Metanephros (tissue), 2 donors: ENCODE measurements around the genes OR14L1P, OR2T2 and ZNF672.

DNA sequence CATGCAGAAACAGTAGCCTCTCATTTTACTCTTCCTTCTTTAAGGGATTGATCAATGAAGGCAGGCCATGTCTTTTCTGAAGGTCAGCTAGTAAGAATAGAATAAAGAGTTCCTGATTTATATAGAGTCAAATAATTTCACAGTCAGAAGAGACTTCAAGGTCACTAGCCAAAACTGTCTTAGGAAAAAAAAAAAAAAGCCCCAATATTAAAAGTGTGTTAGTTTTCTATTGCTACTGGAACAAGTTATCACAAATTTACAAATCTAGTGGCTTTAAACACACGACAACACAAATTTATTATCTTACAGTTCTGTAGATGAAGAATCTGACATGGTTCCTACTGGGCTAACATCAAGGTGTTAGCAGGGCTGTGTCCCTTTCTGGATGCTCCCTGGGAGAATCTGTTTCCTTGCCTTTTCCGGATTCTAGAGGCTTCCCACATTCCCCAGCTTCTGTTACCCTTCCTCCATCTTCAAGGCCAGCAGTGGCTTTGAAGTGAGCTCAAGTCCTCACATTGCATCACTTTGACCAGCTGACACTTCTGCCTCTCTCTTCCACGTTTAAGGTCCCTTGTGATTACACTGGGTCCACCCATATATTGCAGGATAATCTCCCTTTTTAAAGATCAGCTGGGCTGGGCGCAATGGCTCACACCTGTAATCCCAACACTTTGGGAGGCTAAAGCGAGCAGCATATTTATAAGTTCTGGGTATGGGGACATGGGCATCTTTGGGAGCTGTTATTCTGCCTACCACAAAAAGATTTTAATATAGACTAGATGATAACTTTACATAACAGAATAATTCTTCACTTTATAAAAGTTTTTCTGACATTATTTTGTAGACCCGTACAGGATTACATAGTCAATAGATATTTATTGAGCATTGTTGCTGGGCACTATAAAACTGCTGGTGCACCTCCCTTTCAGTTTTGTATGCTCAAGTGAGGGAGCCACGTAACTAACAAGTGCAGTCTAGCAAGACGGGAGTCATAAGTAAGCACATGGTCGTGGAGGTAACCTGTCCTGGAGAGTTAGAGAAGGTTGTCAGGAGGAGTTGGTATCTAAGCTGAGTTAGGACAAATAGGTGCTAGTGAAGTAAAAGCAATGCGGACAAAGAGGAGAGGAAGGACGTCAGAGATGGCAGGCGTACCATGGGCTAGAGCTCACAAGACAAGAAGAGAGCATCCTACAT is 33.1 kb downstream of the CNST start:
- RAMPAGE, long total RNA, result no peak

DNA sequence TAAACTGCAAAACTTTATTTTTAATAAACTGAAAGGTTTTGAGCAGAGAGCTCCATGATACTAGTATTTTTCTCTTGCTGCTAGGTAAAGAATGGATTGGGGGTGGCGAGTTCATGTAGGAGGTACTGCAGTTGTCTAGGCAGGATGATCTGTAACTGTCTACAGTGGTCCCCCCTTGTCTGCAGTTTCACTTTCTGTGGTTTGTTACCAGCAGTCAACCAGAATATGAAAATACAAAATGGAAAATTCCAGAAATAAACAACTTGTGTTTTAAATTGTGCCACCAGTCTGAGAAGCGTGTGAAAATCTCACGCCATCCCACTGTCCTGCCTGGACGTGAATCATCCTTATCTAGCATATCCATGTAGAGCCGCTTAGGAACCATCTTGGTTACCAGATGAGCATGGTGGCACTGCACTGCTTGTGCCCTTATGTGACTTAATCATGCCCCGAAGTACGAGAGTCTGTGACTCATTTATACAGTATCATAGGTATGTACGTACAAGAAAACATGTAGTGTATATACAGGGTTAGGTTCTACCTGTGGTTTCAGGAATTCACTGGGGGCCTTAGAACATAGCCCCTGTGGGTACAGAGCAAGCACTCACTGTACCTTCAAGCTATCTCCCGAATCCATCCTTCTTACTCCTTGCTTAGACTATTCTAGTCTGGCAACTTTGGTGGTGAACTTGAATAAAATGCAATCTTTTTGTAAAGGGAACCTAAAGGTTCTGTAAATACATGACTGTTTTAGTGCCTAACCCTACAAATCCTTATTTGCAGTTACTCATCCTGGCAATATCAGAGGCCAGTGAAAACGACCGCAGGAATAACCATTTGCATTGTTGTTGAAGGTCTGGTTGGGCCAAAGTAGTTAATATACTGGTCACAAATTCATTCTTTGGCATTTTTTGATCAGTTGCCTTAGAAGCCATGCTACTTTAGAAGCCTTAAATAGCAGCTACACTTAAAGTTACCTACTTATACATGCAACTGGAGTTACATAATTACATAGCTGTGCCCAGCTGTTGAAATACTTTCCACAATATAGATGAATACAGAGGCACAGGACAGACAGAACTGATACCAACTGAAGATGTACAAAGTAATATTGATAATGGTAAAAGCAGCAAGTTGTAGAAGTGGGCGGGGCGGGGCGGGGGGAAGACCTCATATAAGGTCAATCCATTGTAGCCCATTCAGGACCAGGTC is 93.9 kb downstream of the AHCTF1 start:
- RAMPAGE, long total RNA, result no peak

GRCh38 chr1:246884899-246885872 is 46.6 kb downstream of the AHCTF1 start:
- RAMPAGE, long total RNA, result no peak

- RAMPAGE, long total RNA, result no peak
Observed at GRCh38 chr1:246886540-246887538, 44.9 kb downstream of the AHCTF1 start.

DNA sequence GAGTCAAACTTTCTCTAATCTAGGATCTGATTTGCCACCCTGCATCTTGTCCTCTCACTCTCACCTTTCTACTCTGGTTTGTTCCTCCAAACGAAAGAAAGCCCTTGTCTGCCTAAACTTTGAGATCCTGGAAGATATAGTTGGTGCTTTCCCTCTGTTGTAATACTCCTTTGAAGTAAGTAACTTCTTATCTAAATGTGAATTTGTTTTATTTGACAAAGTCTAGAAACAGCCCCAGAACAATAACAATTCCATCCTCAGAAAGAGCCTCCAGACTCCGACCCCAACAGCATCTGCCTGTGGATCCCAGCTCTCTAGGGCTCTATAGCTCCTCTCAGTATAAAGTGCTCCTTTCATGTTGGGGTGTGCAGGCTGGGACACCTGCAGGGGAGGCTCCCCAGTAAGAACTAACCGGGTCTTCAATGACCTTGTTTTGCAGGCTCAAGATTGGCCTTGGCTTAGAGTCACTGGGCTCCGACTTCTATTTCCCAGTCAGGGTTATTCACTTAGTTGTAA is 36.1 kb upstream of the ZNF124 start:
- RAMPAGE, long total RNA, result no peak

GRCh38 chr1:247228095-247228330 is 56.2 kb upstream of the ZNF124 start:
- RAMPAGE, long total RNA, result no peak

- RAMPAGE, long total RNA, result no peak
Observed at GRCh38 chr1:247616859-247617384, at the start of gene OR14L1P. Gene OR14L1P (plus strand): TSS chr1:247617143.

DNA sequence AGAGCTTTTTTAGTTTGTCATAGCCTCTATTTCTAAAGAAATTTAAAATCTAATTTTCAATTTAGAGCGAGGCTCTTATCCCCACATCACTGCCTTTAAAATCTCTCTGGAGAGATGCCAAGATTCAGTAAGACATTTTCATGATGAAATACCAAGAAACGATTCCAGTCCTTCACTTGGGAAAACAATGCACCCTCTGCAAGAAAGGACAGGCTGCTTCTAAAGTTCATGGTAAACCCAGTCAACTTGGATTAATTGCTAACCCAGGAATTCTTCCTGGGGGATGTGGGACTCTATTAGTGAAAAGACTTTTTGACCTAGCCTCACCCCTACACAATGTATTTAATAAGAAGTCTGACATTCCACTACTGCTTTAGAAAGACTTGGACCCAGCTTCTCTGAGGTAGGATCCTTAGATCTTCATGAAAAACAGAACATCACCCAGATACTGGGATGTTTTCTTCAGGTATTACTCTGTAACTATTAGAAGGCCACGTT is at the start of gene OR2T2:
Gene OR2T2 (plus strand): TSS at position 371 of the 498 bp plus-strand sequence.
- RAMPAGE, long total RNA, result no peak

DNA sequence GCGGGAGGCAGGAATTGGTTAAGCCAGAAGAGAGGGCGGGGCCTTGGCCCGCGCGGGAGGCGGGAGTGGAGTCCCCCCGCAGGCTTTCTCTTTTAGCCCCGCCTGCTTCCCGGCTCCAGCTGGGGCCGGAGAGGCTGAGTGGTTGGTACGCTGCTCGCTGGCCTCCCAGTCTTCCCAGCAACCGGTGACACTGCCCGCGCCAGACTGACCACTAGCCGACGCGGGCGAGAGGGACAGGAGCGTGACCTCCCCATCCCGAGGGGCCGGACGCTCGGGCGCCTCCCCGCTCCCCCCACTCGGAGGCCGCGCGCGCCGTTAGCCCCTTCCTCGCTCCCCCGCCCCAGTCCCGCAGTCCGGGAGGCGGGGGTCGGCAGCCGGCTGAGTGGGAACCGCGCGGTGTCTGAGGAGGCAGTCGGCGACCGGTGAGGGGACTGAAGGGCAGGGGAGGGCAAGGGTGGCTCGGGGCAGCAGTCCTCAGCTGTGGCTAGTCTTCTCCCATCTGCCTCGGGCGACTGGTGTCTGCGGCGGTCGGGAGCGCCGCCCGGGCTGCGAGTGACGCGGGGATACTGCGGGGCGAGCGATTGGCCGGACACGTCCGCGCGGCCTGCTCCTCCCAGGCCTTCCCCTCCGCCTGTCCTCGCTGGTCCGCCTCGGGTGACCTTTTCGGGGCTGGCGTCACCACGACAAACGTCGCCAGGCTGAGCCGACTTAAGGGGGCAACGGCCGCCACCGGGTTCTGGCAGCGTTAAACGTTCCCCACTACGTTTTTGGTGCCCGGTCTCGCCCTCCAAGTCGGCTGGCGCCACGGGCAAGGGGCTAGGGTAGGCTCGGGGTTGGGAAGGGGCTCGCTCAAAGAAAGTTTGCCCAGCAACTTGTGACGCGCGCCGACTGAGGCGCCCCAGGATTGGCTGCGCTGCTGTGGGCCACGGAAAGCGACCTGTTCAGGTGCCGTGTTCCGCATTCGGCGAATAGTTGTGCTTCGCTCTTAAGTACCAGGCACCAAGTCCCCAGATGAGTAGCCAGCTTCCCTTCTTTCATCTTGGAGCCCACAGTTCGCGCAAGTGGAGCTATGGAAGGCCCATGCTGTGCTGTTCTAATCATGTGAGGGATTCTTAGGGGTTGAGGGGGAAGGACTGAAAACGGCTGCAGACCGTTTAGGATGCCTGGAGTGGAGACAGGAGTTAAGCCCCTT is at the start of gene ZNF672:
Gene ZNF672 (plus strand): TSS at position 95 of the 1,192 bp plus-strand sequence.
- RAMPAGE, long total RNA, result no peak

DNA sequence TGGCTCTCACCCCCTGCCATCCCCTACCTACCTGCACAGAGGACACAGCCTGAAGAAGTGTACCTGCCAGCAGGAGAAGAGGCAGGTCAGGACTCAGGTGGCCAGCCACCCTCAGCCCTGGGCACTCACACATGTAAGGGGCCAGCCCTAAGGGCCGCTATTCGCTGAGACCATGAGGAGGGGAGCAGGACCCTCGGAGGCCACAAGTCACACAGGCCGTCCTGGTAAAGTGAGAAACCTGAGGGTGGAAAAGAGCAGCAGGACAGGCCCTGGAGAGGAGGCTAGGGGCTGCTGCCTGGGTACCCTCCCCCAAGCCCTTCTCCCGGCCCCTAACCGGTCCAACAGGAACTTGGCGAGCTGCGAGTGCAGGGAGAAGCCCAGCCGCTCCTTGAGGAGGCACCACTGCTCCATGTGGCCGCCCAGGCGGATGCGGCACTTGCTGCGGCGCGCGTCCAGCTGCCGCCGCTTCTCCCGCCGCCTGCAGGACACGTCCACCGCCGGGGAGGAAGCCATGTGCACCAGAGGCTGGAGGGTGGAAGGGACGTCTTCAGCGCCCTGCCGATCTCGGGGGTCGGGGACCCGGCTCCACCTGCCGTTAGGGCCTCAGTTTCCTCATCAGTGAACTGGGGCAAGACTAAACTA is 967 bp downstream of the ZNF692 start:
- RAMPAGE, long total RNA, result no peak

- RAMPAGE, long total RNA, result no peak
Observed at GRCh38 chr1:248862643-248864019, 4.2 kb upstream of the ZNF692 start.